Pericardium fibroblast (primary cell): ENCODE measurements around the gene LPP.

GRCh38 chr3:188153519-188154543, at the start of gene LPP:
LPP (plus strand) TSS chr3:188154157.
- RAMPAGE, long total RNA, result no peak

GRCh38 chr3:188213031-188213748, 59.2 kb downstream of the LPP start:
- RAMPAGE, long total RNA, result no peak

GRCh38 chr3:188222458-188223517, 68.8 kb downstream of the LPP start:
- RAMPAGE, long total RNA, result no peak

DNA sequence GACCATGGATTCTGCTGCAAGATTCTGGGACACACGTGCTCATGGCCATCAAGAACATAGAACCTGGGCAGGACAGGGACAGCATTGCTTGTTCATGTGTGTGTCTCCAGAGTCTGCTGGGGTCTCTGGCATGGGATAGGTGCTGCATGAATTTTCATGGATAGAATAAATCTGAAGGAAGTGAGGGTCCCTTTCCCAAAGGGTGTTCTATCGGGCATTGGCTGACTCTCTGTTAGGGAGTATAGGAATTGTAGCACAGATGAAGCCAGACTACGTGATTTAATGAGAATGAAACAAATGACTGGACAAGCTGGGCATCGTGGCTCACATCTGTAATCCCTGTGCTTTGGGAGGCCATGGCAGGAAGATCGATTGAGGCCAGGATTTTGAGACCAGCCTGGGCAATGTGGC, 74.2 kb downstream of the LPP start:
- RAMPAGE, long total RNA, result no peak

DNA sequence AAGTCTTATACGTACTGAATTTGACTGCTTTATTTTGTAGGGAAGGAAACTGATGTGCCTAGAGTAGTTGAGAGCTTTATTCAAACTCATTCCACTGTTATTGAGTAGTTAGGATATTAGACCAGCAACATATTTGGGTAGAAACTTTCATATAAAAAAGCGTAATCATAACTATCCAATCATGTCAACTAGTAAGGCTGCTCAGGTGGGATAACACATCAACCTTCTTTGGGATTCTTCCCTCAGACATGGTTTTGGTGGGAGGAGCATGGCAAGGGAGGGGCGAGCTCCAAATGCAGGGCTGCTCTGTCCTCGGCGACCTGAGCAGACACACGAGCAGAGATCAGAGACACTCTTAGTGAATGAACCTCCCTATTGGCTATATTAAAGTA, 86.5 kb downstream of the LPP start:
- RAMPAGE, long total RNA, result no peak

- RAMPAGE, long total RNA, result no peak
These were observed 93.0 kb downstream of the LPP start for GRCh38 chr3:188246865-188247407.

DNA sequence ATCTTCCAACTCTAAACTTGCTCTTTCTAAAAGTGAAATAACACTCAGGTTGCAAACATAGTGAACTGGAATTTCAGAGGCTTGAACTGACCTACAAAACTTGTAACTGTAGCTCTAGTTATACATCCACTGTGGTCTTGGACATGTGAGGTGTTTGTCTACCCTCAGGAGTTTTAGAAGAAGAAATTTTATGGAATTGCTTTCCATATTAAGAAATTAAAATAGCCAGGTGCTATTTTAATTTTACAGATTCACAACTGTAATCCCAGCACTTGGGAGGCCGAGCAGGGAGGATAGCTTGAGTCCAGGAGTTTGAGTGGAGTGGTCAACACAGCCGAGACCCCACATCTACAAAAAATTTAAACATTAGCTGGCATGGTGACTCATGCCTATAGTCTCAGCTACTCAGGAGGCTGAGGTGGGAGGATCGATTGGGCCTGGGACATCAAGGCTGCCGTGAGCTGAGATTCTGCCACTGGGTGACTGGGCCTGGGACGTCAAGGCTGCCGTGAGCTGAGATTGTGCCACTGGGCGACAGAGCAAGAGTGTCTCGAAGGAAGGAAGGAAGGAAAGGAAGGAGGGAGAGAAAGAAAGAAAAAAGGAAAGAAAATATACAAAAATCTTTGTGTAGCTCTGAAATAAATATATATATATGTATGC, 95.1 kb downstream of the LPP start:
- RAMPAGE, long total RNA, result no peak

DNA sequence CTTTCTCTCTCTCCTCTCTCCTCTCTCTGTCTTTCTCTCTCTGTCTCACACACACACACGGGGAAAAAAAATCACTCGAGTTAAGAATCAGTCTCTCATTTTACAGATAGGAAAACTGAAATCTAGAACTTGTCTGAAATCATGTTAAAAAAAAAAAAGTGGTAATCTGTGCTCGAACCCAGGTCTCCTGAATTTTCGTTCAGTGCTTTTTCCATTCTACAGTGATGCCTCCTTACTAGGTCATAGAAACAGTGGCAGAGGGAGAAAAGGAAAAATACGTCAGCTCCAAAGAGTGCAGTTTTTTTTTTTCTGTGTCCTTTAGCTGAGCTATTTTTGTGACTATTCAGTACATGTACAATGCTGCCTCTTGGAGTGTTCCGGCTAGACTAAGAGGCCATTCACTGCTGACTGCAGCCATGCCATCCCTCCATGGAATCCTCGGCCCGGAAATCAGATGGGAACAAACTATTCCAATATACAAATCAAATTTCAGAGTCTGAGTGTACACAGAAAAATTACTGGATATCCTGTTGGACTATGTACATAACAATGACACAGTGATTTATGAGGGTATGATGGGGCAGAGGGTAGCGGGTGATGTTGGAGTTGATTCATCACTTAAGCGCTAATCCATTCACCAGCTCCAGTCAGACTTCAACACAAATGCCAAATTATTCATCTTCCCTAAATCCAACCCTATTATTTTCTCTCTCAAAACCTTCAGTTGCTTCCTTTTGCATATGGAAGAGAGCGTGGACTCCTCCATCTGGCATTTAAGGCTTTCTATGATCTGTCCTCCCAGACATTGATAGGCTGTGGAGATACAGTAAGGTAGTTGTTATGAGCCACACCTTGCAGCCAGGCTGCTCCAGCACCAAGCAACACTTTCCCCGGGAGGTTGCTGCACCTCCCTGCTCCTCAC, 109.0 kb downstream of the LPP start:
- RAMPAGE, long total RNA, result no peak

- RAMPAGE, long total RNA, result no peak
These were observed 111.4 kb downstream of the LPP start for GRCh38 chr3:188265241-188265843.

DNA sequence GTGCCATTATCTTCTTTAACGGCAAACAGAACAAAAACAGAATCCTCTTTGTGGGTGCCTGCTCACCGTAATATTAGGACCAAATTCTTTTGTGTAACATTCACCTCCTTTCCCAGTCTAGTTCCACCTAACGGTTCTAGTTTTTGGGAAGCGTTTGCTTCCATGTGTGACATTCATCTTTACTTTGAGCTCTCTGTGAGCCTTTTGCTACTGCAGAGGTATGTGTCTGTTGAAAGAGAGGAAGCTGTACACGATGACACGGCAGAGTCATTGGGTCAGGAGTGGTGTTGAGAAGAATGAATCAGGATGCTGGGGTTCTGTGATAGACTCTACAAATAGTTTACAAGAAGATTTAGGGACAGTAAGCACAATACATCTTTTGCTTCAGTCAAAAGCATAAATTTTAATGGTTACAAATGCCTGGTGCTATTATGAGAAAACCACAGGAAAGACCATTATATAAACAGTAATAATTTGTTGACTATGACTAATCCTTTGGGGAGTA, 118.4 kb downstream of the LPP start:
- RAMPAGE, long total RNA, result no peak

- RAMPAGE, long total RNA, result no peak
These were observed 130.3 kb downstream of the LPP start for GRCh38 chr3:188284136-188284769.

- RAMPAGE, long total RNA, result no peak
These were observed 136.7 kb downstream of the LPP start for GRCh38 chr3:188290713-188291060.

GRCh38 chr3:188298975-188299729, 145.2 kb downstream of the LPP start:
- RAMPAGE, long total RNA, result no peak

- RAMPAGE, long total RNA, result no peak
These were observed 208.4 kb downstream of the LPP start for GRCh38 chr3:188362085-188362963.

GRCh38 chr3:188400284-188401007, 246.5 kb downstream of the LPP start:
- RAMPAGE, long total RNA, result no peak

DNA sequence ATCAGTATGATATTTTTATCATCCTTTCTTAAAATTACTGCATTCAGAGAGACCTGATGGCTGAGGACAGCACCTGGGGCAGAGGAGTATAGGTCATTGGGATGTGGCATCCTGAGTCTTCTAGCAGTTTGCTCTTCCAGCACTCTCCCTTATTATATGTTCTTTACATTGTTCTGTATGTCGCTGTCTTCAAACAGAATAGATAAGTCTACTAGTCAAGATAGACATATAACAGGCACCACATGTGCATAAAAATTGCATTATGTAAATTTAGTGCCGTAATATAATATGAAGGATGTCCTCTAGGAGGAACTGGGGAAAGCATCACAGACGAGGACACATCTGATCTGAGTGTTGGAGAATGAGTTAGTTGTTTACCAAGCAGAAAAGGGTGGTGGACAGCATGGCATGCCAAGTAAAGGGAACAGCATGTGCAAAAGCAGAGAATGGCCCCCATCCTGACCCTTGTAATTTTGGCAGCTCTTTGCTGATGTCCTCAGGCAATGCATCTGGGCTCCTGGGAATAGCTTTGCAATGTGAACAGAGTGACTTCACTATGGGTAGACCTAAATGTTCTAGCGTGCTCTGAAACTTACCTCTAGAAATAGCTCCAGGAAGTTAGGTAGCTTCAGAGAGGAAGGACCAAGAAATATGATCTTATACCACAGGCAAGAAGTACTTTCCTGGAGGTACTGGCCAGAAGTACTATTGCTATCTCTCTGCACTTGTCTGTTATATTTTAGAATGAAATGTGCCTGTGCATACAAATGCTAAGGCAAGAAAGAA, 263.3 kb downstream of the LPP start:
- RAMPAGE, long total RNA, result no peak

DNA sequence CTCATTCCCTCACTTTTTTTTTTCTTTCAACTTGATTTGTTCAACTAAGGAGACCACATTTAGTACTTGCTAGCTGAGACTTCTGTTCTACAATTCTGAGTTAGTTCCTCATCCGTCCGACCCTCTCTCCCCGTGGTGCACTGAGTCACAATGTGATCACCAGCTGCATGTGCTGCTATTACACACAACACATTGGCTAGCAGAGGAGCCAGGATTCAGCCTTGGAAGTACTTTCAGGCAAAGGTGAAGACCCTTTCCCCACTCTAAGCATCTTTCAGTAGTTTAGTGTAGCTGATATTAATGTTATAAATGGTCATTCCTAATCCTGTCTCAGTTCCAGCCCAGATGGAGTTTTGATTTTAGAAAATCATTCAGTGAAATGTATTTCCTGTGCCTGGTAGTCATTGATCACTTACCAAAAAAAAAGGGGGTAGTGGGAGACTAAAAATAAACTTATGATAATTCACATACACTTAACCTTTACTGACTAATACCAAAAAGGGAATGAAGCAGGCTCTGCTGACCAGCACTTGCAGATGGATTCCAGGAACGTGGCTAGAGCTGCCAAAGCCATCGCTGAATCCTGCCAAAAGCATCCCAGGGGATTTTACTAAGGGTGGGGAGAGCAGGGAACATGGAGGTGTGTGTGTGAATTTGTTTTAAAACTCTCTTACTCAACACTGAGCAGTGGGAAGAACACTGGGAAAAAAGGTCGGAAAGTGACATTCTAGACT, 424.8 kb downstream of the LPP start:
- RAMPAGE, long total RNA, result no peak

DNA sequence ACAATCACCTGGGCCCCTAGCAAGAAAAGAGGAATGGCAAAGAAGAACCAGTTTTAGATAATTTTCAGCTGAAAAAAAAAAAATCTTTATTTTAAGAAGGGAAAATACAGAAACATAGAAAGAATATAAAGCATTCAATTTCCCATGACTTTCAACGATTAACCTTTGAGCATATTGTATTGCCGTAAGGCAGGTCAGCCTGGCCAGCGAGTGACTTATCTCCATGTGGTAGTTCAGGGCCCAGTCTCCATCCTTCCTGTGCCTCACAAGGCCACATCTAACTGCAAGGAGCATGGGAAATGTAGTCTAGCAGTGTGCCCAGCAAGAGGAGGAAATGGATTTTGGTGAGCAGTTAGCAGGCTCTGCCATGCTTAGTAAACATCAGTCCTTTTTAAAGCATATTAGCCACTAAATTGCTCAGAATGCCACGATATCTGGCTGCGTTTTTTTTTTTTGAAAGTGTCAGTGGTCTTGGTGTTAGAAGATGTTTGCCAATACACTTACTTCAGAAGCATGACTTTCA, 470.4 kb upstream of the TPRG1 start:
- RAMPAGE, long total RNA, result no peak

DNA sequence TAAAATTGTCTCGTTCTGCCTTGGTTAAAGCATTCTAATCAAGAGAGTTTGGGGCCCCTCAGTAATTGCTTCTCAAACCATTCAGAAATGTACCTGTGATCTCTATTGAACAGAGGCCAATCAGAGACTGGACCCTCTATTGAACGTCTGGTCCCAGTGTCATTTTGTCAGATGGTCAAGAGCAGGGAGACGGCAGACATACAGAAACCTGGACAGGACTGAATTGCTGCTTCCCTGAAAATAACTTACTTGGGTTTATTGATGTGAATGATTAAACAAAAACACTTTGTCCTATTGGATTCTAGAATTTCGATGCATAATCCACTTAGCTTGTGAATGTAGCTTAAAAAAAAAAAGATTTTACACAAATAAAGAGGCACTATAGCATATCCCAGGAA, 448.4 kb upstream of the TPRG1 start:
- RAMPAGE, long total RNA, result no peak

DNA sequence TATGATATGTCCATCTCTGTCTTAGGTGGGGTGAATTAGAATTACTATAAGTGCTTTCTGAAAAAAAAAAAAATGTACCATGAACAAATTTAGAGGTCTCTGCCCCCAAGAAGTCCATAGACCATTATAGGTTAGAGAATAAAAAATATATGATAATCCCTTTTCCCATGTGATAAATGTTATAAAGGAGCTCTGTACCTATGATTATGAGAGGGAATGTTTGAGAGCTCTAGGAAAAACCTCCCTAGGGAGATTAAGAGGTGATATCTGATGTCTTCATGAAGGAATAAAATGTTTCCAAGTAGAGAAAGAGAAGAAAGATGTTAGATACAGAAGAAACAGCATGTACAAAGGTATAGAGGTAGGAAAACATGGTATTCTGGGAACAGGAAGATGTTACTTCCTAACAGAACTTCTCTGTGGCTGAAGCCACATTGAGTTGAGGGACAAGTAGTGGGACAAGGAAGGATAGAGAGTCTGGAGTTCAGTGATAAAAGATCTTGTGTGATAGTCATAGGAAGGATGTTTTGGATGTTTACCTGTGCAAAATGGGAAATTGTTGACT, 442.9 kb upstream of the TPRG1 start:
- RAMPAGE, long total RNA, result no peak